Tibial nerve (tissue), 3 donors: ENCODE data around the gene TOMM20.

DNA sequence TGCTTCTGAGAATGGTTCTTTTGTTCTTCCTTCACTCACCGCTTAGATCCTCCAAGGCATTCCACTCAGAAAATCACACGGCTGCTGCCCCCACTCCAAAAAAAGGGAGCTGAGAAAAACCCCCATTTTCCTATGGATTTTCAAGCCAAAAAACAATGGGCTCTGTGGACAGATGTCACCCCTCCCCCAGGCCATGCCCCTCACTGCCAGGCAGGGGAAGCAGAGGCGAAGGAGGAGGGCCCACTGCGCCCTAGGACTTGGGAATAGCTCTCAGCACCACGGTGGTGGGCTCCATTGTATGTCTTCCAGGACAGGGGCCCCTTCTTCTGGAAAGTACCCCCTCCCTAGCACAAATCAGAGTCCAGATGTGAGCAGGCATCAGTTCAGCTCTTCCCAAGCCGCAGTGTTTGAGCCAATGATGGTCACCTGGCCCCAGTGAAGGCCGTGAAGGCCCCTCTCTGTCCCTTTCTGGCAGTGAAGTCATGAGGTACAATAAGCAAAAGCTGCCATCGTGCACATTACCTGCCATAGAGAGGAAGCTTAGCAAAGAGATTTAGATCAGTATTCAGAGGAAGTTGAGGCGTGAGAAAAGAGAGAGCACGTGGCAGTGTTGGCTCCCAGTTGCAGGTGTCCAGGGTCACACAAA lies 149.2 kb downstream of the TOMM20 start:
- PRO-cap = no peak
- RAMPAGE, long total RNA, 3 experiments = no peak in any of the 3 experiments

GRCh38 chr1:234990746-234991369 lies 137.8 kb downstream of the TOMM20 start:
- PRO-cap = no peak
- RAMPAGE, long total RNA, 3 experiments = no peak in any of the 3 experiments

- PRO-cap = no peak
- RAMPAGE, long total RNA, 3 experiments = no peak in any of the 3 experiments
These were observed 116.9 kb downstream of the TOMM20 start for GRCh38 chr1:235011450-235012413.

- PRO-cap = no peak
- RAMPAGE, long total RNA, 3 experiments = no peak in any of the 3 experiments
These were observed 67.6 kb downstream of the TOMM20 start for GRCh38 chr1:235060574-235061852.

GRCh38 chr1:235073230-235074310 lies 55.1 kb downstream of the TOMM20 start:
- PRO-cap = no peak
- RAMPAGE, long total RNA, 3 experiments = no peak in any of the 3 experiments

DNA sequence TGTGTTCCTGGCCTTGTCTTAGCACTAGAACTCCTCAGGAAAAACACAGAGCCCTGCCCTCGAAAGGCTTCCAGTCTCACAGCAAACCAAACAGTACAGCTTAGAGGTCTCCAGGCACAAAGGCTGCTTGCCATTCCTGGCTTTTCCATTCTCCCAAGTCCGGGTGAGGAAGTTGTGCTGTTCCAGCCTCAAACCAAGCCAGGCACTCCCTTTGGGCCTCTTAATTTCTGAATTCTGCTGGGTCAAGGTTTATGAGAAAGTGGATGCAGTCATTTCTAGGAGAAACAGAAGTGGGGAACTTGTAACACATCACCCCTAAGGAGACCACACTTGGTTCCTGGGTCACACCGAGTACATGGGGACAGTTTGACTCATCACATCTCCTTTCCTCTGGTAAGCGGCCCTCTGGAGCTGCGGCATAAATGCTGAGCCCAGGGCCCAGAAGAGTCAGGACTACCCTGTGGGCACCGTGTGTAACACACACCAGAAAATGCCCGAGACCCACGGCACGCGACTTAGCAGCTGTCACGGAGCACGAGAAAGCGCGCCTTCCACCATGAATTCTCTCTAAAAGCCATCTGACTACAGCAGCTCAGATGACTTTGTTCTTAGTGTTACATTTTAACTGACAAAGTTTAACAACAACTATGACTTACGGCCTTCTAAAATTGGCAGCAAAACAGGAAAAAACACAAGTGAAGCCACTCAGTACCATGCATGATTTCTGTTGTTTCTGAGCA lies 51.1 kb downstream of the TOMM20 start:
- PRO-cap = no peak
- RAMPAGE, long total RNA, 3 experiments = no peak in any of the 3 experiments

DNA sequence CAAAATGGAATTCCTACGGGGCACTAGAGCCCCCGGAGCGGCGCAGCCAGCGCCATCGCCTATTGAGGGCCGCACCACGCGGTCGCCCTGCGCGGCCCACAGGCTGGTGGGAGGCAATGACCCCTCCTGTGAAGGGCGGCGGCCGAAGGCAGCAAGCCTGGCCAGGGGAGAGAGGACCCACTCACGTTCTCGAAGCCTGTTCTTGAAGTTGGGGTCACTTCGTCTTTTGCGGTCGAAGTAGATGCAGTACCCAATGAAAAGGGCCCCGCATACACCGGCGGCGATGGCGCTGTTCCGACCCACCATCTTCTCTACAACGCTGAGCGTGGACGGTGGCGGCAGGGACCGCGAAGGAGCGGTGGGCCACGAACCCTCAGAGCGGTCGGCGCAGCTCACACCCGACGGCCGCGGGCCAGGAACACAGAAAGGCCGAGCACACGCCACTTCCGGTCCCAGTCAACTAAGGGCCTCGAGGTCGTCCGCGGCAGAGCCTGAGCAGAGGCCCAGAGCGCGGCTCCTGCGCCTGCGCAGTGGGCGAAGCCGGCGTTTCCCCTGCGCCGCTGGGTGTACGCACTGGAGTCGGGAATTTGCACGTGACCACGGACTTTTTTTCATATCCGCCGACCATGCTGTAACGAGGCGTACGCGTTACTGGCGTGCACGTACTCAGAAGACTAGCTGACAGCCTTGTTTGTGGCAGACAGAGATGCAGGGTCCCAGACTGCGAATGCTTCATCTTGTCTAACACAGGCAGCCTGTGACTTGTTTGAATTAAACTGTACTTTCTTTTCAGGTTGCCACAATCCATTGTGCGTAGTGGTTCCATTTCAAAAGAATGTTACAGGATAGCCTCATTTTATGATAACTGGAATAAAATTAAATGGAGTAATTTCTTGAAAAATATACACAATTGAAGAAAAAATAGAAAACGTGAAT lies at the start of gene TOMM20:
TOMM20 (minus strand) TSS at position 428 of the 936 bp plus-strand sequence.
- PRO-cap = bidirectional peak, plus-strand start at position 614 of the sequence, minus-strand start at position 428 of the sequence
- RAMPAGE, long total RNA, 3 experiments = start-site peak on the minus strand in 2 of 3 experiments, centred at positions 413 to 524 of the sequence, 34 to 228 reads per replicate

- PRO-cap = no peak
- RAMPAGE, long total RNA, 3 experiments = no peak in any of the 3 experiments
These were observed 49.1 kb downstream of the ARID4B start for GRCh38 chr1:235278687-235279516.

- PRO-cap = no peak
- RAMPAGE, long total RNA, 3 experiments = no peak in any of the 3 experiments
These were observed 26.2 kb downstream of the ARID4B start for GRCh38 chr1:235301903-235302148.

- PRO-cap = no peak
- RAMPAGE, long total RNA, 3 experiments = no peak in any of the 3 experiments
These were observed 1.4 kb downstream of the ARID4B start for GRCh38 chr1:235326520-235326943.

DNA sequence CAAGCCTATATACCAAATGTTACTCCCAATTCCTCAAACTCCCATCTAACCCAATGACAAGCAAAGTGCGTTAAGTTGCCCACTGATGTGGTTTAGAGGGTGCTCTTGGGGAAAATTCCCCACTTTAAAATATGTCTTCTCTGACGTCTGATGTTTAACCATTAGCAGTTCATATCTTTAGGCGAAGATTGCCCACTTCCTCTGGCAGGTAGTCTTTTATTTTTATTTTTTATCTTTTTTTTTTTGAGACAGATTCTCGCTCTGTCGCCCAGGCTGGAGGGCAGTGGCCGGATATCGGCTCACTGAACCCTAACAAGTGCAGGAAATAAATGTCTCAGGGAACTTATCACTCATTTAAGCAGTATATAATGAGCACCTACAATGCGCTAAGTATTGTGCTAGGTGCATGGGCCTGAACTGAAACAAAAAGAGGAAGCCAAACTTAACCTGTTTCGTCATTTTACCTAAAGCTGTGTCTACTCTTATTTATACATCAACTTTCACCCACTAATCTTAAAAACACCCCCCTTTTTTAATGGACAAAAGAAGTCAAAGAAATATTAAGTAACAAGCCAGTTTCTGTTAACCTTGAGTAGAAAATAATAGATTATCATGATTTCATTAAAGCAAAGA lies 1.4 kb upstream of the LYST start:
- PRO-cap = no peak
- RAMPAGE, long total RNA, 3 experiments = no peak in any of the 3 experiments

DNA sequence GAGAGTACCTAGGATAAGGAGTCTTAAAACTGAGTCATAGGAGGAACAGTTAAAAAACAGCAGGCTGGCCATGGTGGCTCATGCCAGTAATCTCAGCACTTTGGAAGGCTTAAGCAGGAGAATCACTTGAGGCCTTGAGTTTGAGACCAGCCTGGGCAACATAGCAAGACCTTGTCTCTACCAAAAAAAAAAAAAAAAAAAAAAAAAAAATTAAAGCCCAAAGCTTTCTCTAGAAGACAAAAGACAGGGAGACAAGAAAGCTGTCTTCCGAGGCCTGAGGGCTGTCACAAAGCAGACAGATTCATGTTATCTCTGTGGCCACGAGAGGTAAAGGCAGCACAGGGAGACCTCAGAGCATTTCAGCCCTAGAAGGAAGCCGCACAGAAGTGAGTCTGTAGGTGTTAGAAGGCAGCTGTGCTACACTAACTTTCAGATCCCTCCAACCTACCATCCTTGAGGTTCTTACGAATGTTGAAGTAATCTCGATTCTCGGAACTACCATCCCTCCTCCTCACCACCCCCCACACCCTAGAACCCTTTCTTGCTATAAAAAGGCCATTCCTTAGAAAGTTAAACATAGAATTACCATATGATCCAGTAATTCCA lies 21.3 kb upstream of the LYST start:
- PRO-cap = no peak
- RAMPAGE, long total RNA, 3 experiments = no peak in any of the 3 experiments

- PRO-cap = no peak
- RAMPAGE, long total RNA, 3 experiments = no peak in any of the 3 experiments
These were observed 43.8 kb upstream of the LYST start for GRCh38 chr1:235910395-235911055.

- PRO-cap = no peak
- RAMPAGE, long total RNA, 3 experiments = no peak in any of the 3 experiments
These were observed 66.1 kb downstream of the NID1 start for GRCh38 chr1:235998820-235999238.

GRCh38 chr1:236039521-236040056 lies 25.3 kb downstream of the NID1 start:
- PRO-cap = no peak
- RAMPAGE, long total RNA, 3 experiments = no peak in any of the 3 experiments

GRCh38 chr1:236545124-236545813 lies 21.5 kb downstream of the LGALS8 start:
- PRO-cap = no peak
- RAMPAGE, long total RNA, 3 experiments = no peak in any of the 3 experiments

- PRO-cap = no peak
- RAMPAGE, long total RNA, 3 experiments = no peak in any of the 3 experiments
These were observed 26.4 kb downstream of the LGALS8 start for GRCh38 chr1:236550012-236550840.

GRCh38 chr1:236688470-236689100 lies 2.3 kb downstream of the ACTN2 start:
- PRO-cap = no peak
- RAMPAGE, long total RNA, 3 experiments = no peak in any of the 3 experiments

DNA sequence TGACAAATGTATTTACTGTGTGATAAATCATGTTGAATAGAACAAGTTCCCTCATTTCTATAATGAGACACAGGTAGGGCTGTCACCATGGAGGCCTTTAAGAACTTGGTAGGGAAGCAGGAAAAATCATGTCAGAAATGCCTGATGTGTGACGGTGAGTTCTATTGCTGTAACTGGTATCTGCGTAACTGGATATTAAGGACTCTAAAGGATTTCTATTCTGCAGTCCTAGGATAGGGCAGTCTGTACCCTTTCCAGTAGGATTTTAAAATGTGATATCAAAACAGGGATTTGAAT lies 15.5 kb downstream of the ACTN2 start:
- PRO-cap = no peak
- RAMPAGE, long total RNA, 3 experiments = no peak in any of the 3 experiments

DNA sequence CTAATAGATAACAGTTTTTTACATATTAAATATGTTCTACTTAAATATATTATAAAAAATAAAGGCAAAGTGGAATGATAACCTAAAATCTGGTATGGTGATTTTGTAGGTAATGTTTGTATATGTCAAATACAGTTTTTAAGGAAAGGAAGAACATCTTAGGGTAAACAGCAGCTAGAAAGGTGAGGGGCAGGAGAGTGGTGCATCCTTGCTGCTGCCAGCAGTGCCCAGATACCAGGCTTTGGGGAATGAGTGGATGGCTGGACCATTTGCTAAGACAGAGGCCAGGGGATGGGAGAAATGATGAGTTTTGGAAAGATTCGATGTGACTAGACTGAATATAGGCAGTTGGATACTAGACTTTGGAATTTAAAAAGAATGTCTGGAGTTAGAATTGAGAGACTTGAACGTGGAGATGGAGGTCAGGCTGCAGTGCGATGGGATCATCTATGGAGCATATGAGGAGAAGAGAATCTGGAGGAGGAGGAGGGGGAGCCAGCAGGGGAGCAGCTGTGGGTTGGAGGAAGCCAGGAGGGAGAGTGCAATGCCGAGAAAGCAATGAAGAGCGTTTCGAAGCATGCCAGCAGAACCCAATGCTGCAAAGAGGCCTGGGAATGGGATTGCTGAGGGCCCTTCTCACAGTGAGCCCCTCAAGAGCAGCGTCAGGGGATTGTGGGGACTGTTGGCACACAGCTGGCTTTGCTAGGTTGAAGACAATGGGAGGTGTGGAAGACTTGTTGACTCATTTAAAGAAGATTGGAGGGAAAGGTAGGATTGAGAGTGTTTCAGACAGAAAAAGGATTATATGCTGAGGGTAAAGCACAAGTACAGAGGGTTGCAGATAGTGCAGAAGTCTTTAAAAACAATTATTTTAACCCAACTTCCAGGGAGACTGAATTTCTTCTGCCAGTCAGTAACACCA lies 103.4 kb downstream of the MT1HL1 start:
- PRO-cap = no peak
- RAMPAGE, long total RNA, 3 experiments = no peak in any of the 3 experiments